Mesenchymal stem cell of Wharton's jelly (primary cell): ENCODE measurements around the genes SLC18A3 and PRKG1.

DNA sequence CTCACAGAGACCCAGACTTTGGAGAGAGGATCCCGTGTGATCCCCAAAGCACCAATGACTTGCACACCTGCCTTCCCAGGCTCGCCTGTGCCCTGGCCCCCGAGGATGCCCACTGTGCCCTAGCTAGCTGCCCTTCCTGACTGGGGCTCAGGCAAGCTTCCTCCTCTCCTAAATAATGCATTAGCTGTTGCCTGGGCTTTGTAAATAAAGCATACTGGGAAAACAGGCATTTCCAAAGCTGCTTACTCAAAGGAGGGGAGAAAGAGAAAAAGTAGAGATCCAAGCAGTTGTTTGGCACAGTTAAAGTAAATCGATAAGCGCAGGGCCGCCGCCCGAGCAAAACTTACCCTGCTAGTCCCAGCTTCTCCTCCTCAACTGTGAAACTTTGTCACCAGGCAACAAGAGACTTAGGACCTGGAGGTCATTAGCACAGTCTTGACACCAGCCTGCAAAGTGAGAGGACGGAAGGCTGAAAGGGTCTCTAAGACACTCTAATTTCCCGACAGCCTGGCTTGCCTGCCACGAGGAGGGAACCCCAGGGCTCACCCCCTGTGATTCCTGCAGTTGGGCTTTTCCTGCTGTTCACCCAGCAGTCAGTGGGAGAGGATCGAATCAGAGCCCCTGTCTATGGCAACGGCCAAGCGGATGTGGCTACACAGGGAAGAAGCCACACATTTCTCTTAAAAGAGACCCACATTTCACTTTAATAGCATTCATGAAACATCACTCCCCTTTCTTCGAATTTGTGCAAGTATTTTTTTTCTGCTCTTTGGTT, 4.6 kb downstream of the LRRC18 start:
- CAGE, long polyA plus RNA, result no peak

GRCh38 chr10:49113733-49114038, 1.6 kb downstream of the VSTM4 start:
- CAGE, long polyA plus RNA, result no peak

GRCh38 chr10:49172642-49173806, 15.2 kb downstream of the TMEM273 start:
- CAGE, long polyA plus RNA, result no peak

DNA sequence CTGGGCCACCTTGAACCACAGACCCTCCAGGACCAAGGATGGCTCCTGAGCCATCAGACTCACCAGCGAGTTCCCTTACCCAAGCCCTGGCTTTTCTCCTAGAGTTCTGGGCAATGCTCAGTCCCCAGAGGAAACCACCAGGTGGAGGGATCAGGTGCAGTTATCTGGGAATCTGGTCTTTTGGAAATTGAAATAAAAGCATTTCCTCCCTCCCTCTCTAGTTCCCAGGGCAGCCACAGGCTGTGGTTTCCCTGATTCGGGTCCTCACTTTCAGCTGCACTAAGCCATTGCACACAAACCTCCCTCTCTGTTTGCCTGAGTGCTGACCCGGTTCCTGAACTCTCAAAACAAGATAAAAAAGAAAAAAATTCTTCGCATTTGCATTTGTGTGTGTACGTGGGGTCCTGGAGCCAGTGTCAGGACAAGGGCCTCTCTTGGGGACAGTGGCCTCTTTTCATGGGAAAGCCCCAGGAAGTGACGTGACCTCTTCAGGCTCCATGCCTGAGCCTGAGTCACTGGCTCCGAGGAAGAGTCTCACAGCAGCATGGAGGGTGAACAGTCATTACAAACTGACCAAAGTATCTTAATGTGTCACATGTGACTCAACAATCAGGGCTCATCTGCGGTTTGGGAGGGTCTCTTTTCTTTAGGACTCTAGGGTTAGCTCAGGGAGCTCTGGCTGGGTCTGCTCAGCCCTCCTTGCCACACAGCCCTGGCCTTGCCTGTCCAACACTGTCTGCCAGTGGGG, 10.9 kb downstream of the TMEM273 start:
- CAGE, long polyA plus RNA, result no peak

DNA sequence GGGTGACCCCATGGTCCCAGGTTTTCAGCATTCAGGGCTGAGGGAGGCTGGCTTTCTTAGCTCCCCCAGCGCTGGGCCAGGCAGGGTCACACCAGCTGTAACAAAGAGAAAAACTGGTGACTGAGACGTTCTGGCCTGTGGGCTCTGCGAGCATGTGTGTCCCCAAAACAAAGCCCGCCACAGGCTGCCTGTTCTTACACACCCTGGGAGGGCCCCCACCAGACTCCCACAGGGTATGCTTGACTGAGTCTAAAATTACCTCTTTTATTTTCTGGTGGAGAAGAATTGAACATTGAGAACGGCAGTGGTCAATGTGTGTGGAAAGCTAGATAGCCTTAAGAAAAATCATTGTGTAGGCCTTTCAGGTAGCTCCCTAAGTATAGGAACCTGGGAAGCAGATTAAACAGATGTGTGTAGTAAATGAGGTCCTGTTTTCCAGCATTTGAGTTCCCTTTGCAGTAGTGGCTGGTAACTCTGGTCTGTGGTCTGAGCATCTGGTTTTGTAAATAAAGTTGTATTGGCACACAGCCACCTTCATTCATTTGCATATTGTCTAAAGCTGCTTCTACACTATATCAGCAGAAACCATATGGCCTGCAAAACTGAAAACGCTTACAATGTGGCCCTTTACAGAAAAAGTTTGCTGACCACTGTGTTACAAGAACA, 933 bp downstream of the C10orf71 start:
- CAGE, long polyA plus RNA, result no peak

DNA sequence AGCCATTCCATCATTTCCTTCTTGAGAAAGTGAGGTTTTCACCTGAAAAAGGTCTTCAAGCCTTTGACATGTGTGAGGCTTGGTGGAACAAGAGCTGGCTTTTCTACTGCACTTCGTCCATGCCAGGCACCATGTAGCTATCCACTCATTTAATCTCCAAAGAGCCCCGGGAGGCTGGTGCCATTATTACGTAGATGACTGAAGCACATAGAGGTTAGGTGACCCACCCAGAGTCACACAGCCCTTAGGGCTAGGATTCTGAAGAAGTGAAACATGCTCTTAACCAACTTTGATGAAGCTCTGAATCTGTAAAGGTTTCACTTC, 33.5 kb downstream of the DRGX start:
- CAGE, long polyA plus RNA, result no peak

GRCh38 chr10:49470154-49470747, 68.7 kb downstream of the ERCC6 start:
- CAGE, long polyA plus RNA, result no peak

DNA sequence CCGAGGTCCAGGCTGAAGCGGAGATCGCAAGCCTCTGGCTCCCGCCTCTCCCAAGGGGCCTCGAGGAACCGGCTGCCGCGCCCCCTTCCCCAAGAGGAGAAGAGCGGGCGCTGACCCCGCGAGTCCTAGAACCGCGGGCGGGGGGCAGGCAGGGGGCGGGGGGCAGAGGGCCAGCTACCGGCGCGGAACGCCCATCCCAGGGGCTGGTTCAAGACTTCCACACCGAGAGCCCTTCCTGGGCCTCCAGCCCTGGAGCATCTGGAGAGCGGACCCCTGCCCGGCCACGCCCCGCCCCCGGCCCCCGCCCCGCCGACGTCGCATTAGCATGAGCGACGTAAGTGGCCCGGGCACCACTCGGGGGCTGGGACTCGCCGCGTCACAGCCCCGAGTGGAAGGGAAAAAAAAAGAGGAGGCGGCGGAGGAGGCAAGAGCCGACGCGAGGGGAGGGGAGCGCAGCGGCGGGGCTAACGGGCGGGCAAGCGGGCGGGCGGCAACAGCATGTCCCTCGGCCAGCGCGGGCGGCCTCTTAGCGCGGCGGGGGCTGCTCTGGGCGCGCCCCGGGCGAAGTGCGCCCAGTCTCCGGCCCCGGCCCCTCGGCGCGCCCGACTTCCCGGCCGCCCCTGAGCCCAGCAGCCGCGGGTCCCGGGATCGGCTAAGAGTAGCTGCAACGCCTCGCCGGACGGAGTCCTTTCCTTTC, at the start of gene SLC18A3:
SLC18A3 (plus strand) TSS at position 427 of the 697 bp plus-strand sequence.
- CAGE, long polyA plus RNA, result no peak

DNA sequence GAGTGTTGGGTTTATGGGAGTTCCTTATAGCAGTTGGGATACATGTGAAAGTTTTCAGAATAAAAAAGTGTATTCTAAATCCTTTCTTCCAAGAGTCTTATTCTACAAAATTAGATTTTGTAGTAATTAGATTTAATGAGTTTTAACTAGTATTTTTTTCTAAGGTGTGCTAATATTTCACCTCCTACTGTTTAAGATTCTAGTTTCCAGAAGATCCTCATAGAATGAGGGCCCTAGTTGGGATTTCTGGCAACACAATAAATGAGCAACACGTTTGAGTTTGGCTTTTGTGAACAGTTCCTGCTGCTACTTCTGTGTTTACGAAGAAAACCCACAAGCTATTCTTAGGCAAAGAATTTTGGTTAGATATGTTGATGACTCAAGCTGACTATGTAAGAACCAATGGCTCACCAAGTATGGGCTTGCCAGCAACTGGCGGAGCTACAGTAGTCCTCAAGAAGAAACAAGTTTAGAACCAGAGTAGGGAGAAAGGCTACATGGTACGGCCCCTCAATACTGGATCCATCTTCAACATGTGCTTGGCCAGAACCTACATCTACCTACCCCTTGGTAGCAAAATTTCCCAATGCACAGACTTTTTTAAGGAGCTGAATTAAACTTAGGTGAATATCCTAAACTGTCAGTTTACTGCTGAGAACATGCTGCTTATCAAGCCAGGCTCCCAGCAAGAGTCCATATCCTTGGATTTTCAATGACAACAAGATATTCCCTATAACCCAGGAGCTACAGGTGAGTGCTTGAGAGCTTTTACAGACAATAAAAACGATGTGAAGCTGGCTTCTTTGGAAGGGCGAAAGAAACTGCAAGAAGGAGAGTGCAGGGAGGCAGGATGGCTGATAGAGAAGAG, 74.1 kb upstream of the ASAH2 start:
- CAGE, long polyA plus RNA, result no peak

- CAGE, long polyA plus RNA, result no peak
These were observed 111.4 kb upstream of the ASAH2 start for GRCh38 chr10:50362744-50363116.

GRCh38 chr10:50582517-50583236, 41.1 kb downstream of the SGMS1 start:
- CAGE, long polyA plus RNA, result no peak

DNA sequence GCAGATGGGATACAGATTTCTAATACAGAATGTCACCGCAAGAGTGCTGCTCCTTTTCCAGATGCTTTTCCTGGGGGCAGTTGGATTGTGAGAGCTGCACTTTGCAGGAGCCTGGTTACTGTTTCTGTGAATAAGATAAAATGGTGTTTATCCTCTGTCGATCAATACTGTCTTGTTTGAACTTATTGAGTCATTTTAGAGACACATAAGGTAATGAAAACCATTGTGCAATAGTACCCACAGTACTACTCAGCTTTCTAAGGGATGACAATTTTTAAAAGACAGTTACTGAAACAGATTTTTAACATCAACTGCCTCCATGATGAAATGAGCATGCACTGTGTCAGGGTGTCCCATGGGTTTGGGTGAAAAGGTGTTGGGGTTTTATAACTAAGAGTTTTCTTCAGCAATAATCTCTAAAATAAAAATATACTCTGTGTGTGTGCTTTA, 2.8 kb downstream of the A1CF start:
- CAGE, long polyA plus RNA, result no peak

GRCh38 chr10:51074282-51075163, at the start of gene PRKG1:
TSS of gene PRKG1 (plus strand) at chr10:51074487.
- CAGE, long polyA plus RNA, result no peak

GRCh38 chr10:51110867-51111491, 36.7 kb downstream of the PRKG1 start:
- CAGE, long polyA plus RNA, result no peak

GRCh38 chr10:55373960-55374423, 573.0 kb upstream of the PCDH15 start:
- CAGE, long polyA plus RNA, result no peak

DNA sequence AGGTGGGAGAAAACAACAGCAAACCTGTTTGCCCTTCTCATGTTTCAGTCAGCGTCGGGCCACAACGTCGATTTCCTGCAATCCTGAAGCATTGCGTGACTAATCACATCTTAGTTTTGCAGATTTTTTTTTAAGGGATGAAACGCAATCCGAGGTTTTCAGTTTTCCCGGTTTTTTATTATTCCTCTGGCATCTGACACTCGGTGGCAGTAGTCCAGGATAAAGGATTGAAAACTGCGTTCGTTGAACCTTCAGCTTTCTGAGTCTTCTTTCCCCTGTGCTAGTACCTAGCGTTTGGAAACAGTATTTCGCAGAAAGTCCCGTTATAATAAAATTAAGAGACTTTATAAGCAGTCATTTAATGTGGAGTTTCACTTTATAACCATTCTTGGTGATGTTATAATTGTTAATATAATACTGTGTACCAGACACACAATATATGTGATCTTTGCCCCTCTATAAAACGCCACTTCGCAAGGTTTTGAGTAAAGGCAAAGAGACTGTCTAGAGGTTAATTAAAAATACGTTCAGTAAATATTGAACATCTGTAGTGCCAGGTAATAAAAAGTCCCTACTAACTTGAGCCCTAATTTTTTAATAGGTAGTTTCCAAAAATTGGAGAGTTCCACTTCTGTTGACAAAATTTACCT, 806 bp downstream of the CISD1 start:
- CAGE, long polyA plus RNA, result no peak

DNA sequence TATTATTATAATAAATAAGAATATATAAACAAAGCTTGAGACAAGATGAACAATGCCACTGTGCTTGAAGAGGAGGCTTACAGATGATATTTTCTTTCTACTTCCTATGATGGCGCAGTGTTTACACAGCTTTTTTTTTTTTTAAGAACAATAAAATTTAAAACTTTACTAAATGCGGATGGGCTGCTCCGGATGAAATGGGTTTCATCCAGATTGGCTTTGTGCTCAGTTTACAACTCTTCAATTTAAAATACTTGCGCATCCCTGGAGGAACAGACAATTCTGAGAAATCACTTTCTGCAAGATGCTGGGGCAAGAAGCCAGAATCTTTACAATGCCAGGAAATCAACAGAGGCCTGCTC, 3.8 kb upstream of the FAM13C start:
- CAGE, long polyA plus RNA, result no peak

DNA sequence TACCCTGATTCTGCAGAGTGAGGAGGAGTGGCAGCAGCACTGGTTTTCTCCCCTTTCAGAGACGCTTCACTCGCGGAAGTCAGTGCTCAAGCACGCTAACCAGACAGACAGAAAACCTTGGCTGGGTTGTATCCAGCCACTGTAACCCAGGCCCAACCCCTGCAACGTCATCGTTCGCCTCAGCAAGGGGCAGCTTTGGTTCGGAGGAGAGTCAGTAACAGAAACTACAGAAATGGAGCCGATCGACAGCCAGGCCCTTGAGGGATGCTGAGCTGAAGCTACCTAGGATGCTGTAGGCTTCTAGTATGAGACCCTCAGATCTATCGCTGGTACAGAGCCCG, 171.0 kb downstream of the SLC16A9 start:
- CAGE, long polyA plus RNA, result no peak

DNA sequence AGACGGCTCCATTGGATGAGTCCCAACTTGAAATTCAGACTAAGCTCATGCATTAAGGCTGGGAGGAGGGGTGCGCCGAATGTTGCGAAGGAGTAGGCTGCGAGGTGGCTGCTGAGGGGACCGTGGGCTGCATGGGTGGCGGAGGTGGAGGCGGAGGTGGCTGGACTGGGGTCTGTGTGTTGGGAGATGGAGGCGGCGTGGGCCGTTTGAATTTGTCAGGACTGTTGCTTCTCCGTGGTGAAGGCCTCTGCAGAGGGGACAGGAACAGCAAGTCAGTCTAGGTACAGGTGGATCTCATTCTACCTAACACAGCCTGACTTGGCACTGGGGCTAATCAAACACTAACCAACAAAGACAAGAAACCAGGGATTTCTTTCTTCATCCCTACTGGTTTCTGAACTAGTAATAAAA, 39.6 kb upstream of the MRLN start:
- CAGE, long polyA plus RNA, result no peak

DNA sequence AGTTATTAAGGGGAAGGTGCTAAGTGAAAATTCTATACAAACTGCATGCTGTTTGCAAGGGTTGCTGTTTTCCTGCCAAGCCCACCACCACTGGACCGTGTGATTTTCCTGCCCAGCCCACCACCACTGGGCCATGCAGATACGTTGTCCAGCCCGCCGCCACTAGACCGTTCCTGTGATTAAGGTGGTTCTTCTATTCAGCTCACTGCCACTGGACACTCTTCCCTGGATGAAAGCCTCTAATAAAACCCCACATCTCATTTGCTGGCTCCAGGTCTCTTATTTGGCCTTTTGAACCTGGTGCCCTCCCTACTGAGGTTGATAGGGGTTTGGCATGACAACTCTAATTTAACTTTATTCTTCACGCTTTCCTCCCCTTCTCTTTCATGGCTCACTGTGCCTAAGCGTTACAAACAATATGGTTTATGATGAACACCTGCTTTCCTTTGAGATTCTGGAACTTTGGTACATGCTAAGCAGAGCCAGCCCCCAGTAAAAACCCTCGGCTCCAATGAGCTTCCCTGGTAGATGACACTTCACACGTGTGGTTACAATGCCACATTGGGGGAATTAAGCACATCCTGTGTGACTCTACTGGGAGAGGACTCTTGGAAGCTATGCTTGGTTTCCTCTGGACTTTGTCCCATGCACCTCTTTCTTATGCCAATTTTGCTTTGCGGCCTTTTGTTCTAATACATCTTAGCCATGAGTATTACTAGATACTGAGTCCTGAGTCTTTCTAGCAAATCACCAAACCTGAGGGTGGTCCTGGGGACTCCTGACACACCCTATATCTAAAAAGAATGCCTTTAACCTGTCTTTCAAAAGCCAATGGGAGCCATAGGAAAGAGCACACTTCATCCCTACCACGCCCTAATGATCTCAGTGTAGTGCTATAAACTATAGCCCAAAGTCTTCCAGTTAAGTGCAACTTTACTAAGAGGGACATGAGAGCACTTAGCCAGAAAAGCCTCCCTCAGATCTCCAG, 37.8 kb downstream of the CCDC6 start:
- CAGE, long polyA plus RNA, result no peak